Left lobe of liver (tissue), 1 donor: ENCODE measurements around a stretch of chr9.

DNA sequence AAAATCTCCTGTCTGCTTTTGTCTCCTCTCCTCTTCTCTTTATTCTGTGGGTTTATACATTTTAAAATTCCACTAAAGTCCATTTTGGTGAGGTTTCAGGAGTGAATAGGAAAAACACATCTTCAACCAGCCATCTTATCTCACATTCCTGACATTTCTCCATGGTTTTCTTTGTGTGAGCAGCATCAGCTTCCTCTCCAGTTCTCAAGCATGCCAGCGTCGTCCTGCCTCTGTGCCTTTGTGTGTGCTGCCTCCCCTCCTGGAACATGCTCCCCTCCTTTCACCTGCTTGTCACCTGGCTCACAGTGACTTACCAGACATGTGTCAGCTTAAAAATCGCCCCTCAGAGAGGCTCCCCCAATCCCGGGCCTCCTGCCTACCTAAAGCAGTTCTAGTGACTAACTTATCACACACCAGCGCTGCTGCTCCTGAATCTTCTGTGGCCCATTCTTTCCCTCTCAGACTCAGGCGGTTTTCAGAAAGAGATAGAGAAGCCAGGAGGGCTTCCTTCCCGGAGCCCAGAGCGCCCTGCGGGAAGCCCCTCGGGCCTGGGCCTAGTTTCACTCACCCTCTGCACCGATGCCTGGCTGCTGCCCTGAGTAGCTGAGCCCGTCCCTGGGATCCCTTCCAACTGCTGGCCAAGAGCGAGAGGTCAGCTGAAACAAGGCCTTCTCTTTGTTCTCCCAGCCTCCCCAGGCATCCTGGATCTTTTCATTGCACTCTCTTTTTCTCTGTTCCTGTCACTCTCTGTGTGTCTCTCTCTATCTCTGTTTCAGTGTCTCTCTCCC, 51.2 kb upstream of the MVB12B start:
- PRO-cap: no peak

DNA sequence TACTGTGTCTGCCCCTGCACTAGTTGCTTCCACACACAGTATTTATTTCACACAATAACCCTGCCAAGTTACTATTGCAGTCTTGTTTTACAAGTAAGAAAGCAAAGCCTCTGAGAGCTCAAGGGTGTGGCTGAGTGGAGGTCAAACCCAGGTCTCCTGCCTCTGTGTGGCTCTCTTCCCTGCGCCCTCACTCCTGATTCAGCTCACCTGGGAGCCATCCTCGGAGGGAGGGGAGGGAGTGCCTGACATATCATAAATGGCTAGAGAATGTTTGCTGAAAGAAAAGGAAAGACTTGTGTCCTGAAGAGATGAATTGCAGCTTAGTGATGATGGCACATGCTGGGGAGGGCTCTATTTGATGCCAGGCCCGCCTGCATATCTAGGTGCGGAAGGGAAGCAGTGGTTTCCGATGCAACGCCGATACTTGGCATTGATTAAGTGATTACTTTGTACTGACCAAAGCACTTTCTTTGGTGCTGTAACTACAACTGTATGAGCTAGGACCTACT, 41.1 kb downstream of the MVB12B start:
- PRO-cap: no peak

DNA sequence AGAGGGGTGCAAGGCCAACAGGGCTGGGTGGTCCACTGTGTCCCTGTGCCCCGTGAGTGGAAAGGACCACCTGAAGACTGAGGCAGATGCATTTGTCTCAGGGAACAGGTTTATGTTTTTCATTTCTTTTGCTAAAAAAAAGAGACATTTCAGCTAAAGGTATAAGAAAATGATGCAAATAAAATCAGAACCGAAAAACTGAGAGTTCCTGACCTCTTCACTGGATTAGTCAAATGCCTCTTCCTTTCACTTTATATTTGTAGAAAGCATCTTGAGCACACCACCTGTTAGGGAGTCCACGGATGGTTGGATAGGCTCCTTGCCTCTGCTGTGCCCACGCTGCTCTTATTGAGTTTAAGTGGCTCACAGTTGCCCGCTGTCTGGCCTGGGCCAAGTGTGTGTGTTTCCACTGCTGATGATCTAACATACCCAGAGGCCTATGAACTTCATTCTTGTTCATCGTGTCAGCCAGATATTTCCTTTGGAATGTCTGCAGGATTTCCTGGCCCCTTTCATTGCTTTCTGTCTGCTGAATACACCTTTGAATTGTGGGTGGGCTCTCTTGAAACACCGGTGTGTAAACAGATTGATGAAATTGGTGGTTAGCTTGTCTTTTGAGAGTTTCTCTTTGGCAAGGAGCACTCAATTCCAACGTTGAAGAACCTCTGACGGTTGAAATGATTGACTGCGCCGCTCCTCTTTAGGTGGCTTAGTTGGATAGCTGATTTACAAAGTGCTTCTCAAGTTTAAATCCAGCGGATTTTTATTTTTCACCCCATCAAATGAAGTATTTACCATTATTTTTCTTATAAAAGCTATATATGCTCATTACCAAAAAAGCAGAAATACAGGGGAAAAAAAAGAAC, 46.6 kb downstream of the MVB12B start:
- PRO-cap: no peak

DNA sequence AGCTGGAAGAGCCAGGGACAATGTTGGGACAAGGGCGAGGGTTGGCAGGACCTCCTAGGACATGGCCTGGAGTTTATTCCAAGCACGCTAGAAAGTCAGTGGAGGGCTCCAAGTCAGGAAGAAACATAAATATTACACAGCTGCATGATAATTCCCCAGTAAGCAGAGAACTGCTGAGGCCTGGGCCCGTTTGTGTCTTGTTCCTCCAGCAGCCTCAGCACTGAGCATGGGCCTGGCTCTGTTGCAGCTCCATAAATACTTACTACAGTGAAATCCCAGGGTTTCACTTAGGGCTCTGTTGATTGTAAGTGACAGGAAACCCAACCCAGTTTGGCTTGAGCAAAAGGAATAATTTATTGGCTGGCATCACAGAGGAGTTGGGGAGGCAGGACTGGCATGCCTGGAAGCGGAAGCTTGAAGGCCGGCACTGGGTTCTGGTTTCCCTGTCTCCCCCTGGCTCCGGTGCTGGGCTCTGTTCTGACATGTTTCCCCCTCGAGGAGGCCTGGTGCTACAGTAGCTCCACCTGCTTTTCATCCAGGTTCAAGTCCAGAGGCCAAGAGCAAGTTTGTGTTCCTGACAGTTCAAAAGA, 66.3 kb downstream of the MVB12B start:
- PRO-cap: no peak

- PRO-cap: no peak
Measured at GRCh38 chr9:126635617-126636008, 21.9 kb downstream of the LMX1B start.

GRCh38 chr9:126683181-126683722, 69.5 kb downstream of the LMX1B start:
- PRO-cap: no peak

- PRO-cap: no peak
Measured at GRCh38 chr9:126723967-126724768, 80.7 kb upstream of the ZBTB43 start.

- PRO-cap: no peak
Measured at GRCh38 chr9:126832927-126833717, 27.3 kb upstream of the ZBTB34 start.

DNA sequence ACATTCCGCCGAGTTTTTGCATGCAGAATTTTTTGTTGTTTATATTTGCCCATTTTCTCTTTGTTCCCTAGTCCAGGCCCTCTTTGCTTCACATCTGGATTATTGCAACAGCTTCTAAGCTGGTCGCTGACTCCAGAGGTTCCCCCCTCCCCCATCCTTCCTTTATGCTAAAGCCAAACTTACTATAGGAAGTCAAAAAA, 1.2 kb downstream of the ZBTB34 start:
- PRO-cap: no peak

DNA sequence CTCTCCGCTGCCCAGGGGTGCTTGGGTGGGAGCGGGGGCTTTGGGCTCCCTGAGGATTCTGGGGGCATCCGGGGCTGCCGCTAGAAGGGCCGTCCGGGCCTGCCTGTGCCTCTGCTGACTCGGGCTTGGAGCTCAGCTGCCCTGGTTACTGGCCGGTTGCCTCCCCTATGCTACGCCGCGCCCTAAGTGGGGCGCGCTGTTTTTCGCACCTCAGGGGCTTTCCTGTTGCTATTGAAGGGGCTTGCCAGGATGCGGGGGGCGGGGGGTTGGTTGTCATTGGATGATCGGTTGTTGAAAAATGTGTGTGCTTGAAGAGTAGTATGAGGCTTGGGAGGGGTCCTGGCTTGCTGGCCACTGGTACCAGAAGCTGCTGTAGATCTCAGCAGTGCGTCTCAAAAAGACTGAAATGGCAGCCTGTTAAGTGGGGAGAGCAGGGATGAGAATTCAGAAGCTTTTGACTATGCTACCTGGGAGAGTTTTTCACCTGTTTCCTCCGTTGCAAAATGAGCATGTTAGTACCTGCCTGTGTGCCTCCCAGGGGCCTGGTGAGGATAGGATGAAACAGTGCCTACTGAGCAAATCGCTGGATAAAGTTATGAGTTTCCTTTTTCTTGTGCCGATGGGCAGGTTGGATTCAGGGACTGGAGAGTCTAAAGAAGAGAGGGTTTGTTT, 1.1 kb downstream of the RALGPS1 start:
- PRO-cap: no peak

- PRO-cap: no peak
Measured at GRCh38 chr9:126932748-126933338, 18.3 kb downstream of the RALGPS1 start.

DNA sequence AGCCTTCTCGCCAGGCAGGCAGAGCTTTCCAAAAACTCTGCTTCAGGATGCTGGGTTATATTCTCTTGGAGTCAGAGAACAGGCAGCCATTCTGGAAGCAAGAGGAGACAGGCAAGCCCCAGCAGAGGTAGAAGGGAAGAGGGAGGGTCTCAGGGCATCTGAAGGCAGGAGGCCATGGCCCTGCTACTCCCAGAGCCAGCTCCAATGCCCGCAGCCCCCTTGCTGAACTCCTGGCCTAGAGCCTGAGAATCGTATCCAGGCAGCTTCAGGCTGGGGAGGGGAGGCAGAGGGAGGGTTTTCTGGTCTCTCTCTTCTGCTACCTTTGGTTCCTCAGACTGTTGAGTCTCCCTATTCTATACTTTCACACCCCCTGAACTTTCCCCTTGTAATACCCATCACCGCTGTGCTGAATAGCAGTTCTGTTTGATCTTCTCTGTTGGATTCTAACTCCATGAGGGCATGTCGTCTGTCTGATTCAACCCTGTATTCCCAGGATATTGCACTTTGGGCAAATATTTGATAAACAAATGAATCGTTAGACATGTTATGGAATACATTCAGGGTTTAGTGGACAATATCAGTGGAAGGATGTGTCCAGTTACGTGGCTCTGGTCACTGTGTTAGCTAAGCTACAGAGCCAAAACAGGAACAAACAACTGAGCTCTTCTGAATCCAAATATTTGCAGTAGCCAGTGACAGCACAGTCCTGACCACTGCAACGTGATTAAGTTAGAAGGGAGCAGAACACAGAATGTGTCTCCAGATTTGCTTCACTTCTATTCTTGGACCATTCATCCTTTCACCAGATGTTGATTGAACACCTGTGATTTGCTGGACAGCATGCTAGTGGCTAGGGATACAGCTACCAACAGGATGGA, 13.3 kb downstream of the ANGPTL2 start:
- PRO-cap: no peak

DNA sequence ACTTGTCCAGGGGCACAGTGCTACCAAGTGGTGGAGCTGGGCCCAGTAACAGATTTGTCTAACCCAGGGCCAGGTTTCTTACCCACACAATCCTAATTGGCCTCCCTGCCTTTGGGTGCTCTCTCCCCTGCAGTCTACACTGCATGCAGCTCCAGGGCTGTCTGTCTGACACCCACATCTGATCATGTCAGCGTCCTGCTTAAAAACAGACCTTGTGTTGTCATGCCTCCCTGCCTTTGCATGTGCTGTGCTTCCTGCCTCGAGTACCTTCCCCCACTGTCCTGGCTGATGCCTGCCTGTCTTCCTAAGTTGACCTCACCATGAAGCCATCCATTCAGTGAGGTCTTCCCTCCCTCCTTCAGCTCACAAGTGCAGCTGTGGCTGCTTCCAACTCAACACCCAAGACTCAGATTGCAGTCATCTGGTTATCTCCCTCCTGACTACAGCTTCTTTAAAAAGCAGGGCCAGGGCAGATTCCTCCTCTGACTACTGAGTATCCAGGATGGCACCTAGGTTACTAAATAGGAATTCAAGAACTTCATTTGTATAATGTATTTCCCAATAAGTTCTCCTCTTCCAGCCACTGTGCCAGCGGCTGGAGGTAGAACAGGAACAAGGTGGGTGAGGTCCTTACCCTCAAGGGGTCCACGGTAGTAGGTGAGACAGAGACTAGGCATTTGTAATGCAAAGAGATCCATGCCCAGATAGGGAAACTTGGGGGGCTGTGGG, 5.4 kb downstream of the ANGPTL2 start:
- PRO-cap: no peak

GRCh38 chr9:127133576-127134405, 11.4 kb upstream of the ANGPTL2 start:
- PRO-cap: no peak

GRCh38 chr9:127210083-127211158, 54.2 kb upstream of the GARNL3 start:
- PRO-cap: no peak

DNA sequence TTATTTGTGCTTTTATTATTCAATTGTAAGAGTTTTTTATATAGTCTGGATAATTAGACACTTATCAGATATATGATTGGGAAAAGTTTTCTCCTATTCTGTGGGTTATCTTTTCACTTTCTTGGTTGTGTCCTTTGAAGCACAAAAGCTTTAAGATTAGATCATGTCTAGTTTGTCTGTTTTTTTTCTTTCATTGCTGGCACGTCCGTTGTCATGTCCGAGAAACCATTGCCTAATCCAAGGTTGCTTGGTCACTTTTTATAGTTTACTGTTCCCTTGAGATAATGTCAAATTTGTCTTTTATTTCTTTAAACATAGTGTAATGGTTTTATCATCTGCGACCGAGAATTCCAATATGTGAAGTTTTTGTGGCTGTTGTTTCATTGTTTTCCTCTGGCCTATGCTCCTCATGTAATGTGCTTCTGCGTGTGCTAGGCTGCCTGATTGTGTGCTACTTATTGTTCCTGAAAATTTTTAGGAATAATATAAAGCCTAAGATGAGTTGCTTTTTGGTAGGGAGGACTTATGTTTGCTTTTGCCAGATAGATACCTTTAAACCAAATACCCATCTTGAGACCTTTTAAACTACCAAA, 28.8 kb downstream of the GARNL3 start:
- PRO-cap: no peak

DNA sequence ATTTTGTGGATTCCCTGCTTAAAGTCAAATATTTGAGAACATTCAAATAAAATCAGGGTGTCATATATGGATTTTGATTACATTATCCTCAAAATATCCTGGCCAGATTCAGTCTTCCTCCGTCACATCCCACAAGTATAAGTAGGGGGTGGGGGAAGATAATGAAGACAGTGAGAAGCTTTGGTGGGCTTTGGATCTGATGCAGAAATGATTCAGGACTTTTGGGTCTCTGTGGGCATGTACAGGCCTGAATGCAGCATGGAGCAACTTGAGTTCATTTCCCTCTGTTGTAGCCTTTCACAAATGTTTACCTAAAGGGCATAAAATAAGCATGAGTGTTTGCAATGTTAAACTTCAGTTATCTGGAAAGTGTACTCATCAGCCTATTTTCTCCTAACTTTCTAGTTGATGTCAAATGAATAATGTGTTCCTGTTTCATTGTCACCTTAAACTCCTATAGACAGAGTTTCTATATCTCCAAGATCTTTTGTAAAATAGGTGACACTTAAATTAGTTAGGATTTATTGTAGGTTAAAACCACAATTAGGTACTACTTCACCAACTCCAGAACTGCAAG, 39.2 kb downstream of the GARNL3 start:
- PRO-cap: bidirectional peak, plus-strand start at position 357 of the sequence, minus-strand start at position 260 of the sequence

GRCh38 chr9:127353759-127354428, 43.1 kb upstream of the SLC2A8 start:
- PRO-cap: no peak

DNA sequence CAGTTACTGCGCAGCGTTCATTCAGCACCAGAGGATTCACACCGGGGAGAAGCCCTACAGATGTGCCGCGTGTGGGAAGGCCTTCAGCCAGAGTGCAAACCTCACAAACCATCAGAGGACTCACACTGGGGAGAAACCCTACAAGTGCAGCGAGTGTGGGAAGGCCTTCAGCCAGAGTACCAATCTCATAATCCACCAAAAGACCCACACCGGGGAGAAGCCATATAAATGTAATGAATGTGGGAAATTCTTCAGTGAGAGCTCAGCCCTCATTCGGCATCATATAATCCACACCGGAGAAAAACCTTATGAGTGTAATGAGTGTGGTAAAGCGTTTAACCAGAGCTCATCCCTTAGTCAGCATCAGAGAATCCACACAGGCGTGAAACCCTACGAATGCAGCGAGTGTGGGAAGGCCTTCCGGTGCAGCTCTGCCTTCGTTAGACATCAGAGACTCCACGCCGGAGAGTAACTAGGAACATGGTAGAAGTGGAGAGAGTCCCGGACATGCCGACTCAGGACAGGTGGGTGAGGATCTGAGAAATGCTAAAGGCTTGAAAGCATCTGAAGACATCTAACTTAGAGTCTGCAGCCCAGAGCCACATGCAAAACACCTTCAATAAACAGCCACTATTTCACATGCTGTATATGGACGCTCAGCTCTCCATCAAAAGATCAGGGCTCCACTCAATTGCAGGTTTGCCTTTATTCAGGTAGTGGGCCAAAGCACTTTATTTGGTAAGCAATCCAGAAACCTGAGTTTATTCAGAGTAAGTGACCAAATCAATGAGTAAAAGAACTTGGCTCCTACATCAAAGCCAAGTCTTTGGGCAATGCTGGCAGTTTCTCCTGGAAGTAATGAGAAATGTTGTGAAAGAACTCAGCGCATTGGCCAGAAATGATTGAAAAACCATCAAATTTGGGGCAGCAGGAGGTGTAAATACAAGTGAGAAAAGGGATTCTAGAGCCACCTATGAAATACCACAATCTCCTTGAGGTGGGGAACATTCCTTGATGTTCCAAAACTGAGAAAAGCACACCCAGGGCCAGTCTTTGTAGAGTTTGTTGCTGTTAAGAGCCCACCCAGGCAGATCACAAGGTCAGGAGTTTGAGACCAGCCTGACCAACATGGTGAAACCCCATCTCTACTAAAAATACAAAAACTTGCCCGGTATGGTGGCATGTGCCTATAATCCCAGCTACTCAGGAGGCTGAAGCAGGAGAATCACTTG, 6.1 kb downstream of the RPL12 start:
- PRO-cap: no peak

DNA sequence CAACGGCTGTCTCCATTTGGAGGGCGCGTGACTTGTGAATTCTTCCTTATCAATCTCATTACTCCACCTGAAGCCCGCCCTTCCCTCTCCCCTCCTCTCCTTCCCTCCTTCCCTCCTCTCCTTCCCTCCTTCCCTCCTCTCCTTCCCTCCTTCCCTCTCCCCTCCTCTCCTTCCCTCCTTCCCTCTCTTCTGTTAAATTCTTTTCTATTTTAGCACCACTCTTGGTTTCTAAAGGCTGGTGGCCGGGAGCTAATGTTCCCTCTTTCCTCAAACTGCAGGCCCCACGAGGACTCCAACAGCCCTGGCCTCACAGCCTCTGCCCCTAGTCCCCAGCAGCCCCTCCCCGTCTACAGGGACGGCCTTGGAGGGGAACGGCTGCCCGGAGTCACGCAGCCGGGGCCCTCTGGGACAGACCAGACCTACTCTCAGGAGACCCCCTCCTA, 58.4 kb downstream of the LRSAM1 start:
- PRO-cap: no peak